ENCODE measurements around a stretch of chr3.

DNA sequence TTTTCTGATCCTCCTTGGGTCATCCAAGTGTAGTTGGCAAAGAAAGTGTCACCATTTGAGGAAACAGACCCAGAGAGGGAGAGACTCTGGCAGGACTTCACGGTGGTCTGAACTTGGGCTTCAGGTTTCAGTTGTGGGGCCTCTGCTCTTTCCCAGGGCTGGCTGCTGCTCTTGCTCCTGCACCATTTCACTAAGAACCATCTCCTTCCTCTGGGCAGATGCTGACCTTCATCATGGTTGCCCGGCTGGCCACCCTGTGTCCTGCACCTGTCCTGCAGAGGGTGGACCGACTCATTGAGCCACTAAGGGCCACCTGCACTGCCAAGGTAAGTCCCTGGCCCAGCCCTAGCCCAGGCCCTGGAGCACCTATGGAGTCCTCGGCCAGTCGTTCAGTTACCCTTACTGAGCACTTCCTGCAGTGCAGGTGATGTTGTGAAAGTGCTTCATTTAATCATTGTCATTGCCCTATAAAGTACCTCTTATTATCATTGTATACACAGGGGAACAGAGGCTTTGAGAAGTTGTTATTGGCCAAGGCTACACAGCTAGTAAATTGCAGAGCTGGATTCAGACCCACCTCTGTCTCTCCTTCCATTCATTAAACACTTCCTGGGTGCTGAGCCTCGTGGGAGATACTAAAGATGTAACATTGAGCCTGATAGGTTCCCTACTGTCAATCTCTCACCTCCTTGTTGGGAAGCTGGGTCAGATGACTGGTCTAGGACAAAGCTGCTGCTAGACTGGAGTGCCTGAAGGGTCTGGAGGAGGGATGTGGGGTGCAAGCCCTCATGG, 9.9 kb downstream of the RPL32 start:
- PRO-cap = no peak
- RRBS = no CpG with 5 or more reads among the region's 6 CpGs

DNA sequence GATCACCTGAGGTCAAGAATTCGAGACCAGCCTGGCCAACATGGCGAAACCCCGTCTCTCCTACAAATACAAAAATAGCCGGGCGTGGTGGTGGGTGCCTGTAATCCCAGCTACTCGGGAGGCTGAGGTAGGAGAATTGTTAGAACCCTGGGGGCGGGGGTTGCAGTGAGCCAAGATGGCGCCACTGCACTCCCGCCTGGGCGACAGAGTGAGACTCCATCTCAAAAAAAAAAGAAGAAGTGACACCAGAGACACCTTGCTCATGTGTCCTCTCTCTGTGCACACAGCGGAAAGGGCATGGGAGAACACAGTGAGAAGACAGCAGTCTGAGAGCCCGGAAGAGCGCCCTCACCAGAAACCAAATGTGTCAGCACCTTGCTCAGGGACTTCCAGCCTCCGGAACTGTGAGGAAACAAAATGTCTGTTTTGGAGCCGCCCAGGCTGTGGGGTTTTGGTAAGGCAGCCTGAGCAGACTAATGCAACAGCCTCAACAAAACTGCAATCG, 40.5 kb upstream of the RPL32 start:
- PRO-cap = no peak
- RRBS = 82% methylated on average over 3 of the region's 16 CpGs

- PRO-cap = no peak
- RRBS = no CpG with 5 or more reads among the region's 6 CpGs
These were observed 50.6 kb upstream of the RPL32 start for GRCh38 chr3:12892027-12892293.

DNA sequence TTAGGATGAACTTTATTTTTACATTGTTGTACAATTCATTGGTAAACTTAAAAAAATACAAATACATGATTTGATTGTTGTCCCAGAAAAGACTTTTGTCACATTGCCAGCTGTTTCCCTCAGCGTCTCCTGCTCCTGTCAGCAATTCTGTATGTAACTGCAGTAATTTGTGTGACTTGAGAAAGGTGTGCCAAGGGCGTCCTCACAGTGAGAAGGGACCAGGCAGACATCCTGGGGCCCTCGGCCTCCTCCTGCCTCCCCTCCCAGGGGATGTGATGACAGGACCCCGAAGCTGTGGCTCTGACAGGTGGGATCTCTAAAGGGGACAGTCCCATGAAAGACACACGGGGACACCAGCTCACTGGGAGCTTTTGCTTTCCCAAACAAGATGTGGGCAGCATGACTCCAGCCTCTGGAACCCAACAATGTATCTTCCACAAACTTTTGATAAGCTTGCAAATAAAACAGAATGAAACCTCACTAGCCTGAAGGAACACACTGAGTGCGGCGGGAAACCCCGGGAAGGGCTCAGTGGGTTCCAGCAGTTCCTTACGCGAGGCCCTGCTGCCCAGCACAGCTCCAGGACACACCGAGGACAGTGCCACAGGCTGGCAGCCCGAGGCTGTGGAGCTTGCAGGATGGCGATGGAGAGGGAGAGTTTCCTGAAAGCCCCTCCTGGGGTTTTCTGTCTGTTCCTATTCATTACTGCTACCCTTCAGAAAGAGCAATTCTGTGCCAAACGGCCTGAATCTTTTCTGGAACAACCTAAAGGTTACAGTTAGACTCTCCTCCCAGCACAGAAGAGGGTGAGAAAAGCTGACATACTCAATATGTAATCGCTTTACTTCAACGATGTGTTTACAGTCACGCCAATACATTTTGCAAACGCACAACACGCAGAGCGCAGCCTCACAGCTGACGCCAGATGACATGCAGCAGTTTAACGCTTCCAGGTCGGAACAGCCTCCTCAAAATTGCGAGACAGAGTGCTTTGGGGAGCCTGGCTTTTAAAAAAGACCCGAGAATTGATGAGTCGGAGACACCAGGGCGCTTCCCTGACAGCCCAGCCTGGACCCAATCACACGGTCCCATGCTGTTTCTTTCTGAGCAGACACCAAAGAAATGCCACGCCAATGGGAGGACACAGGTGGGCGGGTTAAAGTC, 56.9 kb upstream of the RPL32 start:
- PRO-cap = no peak
- RRBS = no CpG with 5 or more reads among the region's 30 CpGs

DNA sequence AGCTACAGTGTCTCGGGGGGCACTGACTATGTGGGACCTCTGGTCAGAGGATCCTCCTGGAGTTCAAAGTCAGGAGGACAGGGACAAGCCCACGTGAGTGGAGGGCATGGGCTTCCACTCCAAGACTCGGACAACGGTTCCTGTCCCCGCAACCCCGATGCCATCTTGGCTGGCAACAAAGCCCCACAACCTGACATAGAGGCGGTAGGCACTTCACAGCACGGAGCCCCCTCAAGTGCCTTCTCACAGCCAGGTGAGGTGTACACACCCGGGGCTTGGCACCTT, 70.3 kb upstream of the RPL32 start:
- PRO-cap = no peak
- RRBS = no CpG with 5 or more reads among the region's 9 CpGs

DNA sequence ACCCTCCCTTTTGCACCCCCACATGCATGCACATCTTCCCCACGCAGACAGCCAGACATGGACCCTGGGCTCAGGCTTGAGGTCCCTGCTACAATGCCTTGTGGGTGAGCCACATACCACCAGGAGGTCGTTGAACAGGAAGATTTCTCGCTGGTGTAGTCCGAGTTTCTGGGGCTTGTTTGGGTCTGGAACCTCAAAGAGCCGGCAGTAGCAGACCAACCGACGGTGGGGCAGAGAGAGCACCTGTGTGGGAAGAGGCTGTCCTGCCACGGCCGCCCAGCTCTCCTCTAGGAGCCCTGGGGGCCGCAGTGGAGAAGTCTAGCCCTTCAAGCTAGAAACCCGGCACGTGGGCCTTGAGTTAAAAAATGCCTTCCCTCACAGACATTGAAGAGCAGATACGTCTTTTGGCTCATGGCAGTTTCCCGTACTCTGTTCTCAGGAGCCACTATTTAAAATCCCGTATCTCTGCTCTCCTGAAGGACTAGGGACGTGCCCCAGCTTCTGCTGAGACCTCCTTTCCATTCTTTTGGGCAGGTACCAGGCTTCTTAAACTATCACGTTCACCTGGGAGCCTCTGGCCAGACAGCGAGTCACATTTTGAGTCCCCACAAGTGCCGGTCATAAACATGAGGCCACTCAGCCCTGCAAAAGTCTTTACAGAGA, 72.1 kb upstream of the RPL32 start:
- PRO-cap = no peak
- RRBS = 100% methylated on average over 1 of the region's 19 CpGs

GRCh38 chr3:12932100-12933079, 91.0 kb upstream of the RPL32 start:
- PRO-cap = no peak
- RRBS = no CpG with 5 or more reads among the region's 24 CpGs

- PRO-cap = no peak
- RRBS = no CpG with 5 or more reads among the region's 14 CpGs
These were observed 101.4 kb upstream of the RPL32 start for GRCh38 chr3:12942619-12943298.

DNA sequence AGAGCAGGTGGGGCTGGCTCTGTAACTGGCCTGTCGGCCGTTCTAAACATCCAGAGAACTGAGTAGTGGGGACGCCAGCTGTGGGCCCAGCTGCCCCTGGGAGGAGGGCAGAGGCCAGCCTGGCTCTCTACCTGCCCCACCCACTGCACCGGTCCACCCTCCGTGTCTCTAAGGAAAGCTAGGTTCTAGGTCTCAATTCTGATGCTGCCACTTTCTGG, 66.0 kb downstream of the IQSEC1 start:
- PRO-cap = no peak
- RRBS = no CpG with 5 or more reads among the region's 5 CpGs

DNA sequence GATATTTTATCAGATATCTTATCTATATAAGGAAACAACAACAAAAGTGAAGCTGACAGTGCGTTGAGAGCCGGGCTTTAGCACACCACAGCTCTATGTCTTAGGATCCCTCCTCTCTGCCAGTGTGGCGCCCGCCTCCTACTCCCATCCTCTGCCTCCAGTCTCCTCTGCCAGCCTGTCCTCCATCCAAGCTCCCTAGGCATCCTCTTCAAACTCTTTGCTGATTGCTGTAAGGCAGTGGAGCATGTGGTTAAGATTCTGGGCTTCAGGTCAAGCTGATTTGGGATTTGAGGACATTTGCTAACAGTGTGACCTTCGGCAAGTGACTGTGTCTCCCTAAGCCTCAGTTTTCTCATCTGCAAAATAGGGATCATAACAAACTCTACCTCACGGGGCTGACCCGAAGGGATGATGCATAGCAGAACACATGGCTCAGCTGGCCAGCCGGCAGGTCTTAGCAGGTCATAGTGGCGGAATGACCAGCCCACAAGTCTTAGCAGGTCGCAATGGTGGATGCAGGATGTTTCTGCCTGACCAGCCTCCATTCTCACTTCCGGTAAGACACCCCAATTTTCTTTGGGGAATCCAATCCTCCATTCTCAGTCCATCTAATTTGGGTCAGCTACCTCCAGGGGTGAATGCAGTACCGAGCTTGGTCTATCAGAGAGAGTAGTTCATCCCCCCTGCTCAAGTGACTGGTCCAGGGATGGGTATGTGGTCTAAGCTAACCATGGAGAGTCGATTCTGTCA, 63.3 kb downstream of the IQSEC1 start:
- PRO-cap = no peak
- RRBS = 86% methylated on average over 3 of the region's 13 CpGs

DNA sequence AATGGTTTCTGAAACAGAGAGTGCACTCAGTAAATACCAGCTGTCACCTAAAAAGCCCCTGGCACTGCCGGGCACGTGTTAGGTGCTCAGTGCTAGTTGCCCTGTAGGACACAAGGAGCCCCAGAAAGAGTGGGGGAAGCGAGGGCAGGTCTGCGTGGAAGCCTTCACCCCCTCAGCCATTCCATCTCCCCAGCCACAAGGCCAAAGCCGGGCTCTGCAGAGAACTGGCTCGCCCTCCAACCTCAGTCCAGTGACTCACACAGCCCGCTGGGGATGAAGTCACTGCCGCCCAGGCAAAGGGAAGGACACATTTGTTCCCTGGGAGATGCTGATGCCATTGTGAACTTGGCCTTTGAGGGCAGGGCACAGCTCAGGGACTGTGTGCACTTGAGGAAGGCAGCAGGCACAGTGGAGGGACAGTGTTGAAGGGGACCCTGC, 48.2 kb downstream of the IQSEC1 start:
- PRO-cap = no peak
- RRBS = no CpG with 5 or more reads among the region's 8 CpGs

GRCh38 chr3:13110604-13111639, 37.7 kb upstream of the IQSEC1 start:
- PRO-cap = no peak
- RRBS = no CpG with 5 or more reads among the region's 13 CpGs

GRCh38 chr3:13277867-13278261, 142.3 kb downstream of the NUP210 start:
- PRO-cap = no peak
- RRBS = 20% methylated on average over 1 of the region's 12 CpGs

GRCh38 chr3:13465207-13465550, 14.9 kb upstream of the HDAC11 start:
- PRO-cap = no peak
- RRBS = no CpG with 5 or more reads among the region's 3 CpGs

- PRO-cap = bidirectional peak, plus-strand start at chr3:13485410, minus-strand start at chr3:13485205
- RRBS = no CpG with 5 or more reads among the region's 6 CpGs
These were observed 5.0 kb downstream of the HDAC11 start for GRCh38 chr3:13484930-13485617.

DNA sequence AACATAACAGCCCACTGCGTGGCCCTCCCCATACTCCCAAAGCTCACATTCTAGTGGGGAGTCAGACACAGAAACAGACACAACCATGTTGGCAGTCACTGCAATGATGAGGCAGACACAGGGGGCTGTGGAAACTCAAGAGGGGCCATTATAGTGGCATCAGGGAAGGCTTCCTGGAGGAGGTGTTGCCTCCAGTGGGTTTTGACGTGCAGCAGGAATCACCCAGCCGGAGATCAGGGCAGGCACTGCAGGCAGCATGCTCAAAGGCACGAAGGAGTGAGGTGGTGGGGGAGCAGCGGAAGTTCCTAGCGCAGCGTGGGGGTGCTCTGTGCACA, 101.2 kb downstream of the FBLN2 start:
- PRO-cap = no peak
- RRBS = no CpG with 5 or more reads among the region's 7 CpGs

GRCh38 chr3:13866793-13867129, 13.1 kb downstream of the WNT7A start:
- PRO-cap = no peak
- RRBS = no CpG with 5 or more reads among the region's 7 CpGs

- PRO-cap = no peak
- RRBS = no CpG with 5 or more reads among the region's 2 CpGs
These were observed 11.8 kb upstream of the WNT7A start for GRCh38 chr3:13891792-13892018.

DNA sequence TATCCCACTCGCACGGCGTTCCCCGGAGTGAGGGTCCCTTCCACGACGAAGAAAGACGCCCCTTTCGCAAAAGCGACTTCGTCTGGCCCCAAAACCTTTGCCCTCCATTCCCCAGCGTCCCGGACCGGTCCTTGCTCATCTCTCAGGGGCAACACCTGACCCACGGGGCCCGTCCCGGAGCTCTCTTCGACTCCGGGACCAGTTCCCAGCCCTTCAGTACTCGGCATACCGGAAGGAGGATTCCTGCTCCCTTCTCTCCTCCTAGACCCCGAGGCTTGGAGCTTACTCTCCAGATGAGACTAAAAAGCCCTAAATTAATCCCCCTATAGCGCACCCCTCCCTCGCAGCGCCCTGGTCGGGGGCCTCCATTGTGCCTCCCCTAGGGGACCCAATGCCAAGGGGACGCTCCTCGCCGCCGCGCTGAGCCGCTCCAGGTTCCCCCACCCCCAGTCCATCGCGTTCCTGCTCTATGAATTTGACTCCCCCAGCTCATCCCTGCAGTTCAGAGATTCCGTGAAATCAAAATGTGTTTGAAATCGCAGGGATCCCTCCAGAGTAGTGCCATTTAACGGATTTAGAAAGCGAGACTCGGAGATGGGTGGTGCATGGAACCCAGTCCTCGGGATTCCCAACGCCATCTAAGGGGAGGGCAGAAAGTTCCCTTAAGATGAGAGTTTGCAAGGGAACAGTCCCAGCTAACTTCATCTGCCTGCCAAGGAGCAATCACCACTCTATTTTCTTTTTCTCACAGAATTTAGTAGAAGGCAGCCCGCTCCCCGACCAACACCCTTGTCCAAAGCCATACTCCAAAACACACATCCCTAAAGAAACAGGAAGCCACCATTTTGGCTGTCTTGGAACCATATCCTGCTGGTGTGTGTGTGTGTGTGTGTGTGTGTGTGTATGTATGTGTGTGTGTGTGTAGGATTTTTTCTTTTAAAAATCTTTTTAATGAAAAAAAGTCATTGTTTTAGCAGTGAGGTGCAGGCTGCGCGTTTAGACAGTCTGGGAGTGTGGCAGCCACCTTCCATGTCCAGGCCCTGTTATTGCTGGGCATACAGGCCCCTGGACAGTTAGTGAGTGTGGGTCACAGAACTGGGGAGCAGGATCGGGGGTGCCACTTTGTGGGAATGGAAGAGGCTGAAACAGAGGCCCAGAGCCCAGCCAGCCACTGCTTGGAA, 7.2 kb upstream of the FGD5 start:
- PRO-cap = unidirectional peak, minus-strand start at position 640 of the sequence
- RRBS = 4% methylated on average over 13 of the region's 45 CpGs

GRCh38 chr3:14876970-14877696, 58.4 kb downstream of the FGD5 start:
- PRO-cap = no peak
- RRBS = no CpG with 5 or more reads among the region's 21 CpGs

All from kidney (tissue), 2 donors.